Measurements from ENCODE around the genes CTSG and AP4S1.

DNA sequence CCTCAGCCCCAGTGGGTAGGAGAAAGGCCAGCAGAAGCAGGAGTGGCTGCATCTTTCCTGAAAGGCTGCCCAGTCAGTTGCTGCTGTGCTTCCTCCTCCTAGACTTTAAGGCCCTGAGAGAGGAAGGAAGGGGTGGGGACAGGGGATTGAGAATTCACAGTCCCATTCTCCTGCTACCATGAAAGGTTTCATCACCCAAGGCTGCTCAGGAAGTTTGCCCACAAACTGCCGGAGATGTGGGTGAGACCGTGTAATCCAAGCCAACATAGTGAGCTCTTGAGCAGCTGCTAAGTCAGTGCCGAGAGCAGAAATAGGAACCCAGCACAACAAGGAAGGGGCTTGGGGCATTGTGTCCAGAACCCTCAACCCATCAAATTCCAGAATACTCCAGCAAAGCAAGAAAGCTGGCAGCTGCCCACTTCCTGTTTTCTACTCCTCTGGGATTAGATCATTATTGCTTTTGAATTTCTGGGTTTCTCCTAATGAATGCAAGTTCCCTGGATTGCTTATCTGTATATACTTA lies at the start of gene CTSG:
Gene CTSG, minus strand, starts transcription at position 79 of the 523 bp plus-strand sequence.
- PRO-cap, 2 experiments: no peak in any of the 2 experiments

DNA sequence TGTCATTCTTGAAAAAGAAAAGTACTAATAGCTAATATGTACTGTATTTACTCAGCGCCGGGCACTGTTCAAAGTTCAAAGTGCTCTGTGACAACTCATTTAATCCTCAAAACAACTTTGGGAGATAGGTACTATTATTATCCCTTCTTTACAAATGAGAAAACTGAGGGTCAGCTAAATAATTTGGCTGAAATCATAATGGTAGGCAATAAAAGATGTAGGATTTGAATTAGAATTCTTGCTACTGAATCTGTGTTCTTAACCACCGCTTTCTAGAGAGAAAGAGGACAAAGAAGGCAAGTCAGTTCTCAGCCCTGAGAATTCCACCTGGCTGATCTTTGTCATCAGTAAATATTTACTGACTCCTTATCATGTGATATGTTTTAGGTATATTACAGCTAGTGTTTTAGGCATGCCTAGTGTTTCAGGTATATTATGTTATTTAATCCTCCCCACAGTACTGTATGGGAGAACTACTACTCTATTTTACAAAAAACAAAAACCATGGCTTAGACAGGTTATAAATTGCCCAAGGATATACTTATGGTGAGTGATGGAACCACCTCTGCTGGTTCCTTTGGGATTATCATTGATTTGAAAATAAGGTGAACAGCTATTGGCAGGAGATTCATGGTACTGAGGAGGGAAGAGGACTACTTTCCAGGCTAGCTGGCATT lies 205.8 kb upstream of the GZMB start:
- PRO-cap, 2 experiments: no peak in any of the 2 experiments

GRCh38 chr14:25050702-25051217 lies 813 bp upstream of the STXBP6 start:
- PRO-cap, 2 experiments: peak in 2 of 2 experiments; most common minus-strand start chr14:25050863 (in 2)

DNA sequence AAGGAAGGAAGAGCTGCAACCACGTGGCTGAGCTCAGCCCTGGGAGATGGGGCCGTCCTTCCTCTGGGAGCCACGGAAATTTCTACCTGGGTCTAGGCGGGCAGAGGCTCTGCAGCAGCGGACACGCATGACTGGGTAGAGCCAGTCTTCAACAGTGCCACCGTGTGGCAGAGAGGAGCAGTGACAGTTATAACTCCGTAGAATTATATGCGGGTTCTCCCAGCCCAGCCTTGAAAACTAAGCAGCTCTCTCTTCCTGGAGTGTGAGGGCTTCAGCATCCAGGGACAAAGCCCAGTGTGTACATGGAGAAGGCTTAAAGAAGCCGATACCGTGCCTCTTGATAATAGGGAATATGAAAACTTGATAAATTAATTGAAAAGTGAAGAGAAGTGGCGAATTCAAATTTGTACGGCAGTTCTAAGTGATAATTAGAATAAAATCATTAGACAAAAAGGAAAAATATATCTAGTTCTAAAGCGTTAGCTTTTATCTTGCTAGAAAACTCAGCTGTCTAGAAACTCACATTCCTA lies 83.0 kb upstream of the STXBP6 start:
- PRO-cap, 2 experiments: no peak in any of the 2 experiments

DNA sequence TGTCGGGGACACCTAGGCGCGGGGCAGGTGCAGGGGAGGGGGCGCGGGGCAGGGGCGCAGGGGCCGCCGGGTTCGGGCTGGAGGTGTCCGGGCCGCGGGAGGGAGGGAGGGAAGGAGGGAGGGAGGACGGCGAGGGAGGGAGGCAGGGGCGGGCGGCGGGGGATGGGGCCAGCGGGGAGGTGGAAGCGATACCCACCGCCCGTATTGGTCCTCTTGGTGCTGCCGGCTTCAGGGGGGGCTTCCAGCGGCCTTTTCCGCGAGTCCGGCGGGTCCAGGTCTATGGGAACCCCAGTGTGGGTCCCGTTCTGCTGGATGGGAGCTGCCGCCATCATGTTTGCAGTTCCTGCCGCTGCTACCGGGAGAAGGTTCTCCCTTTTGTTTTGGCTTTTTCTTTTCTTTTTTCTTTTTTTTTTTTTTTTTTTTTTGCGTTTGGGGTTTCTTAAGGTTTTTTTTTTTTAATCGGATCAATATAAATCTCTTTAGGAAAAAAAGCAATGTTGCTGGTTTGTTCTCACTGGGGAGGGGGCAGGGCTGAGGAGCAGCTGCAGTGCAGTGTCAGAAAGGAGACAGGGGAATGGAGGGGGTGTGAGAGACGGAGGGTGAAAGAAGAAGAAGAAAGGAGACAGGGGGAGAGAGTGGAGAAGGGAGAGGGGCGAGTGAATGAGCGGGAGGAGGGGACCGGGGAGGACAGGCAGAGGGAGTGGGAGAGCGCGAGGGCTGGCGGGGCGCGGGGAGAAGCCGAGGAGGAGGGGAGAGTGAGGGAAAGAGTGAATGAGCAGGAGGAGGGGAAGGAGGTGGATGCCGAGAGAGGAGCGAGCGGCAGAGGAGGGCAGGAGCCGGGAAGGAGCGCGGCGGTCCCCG lies 498 bp downstream of the NOVA1 start:
- PRO-cap, 2 experiments: peak in 1 of 2 experiments; most common plus-strand start position 280 of the sequence (in 1)

- PRO-cap, 2 experiments: no peak in any of the 2 experiments
Measured at GRCh38 chr14:26872480-26872893, 274.7 kb upstream of the NOVA1 start.

- PRO-cap, 2 experiments: no peak in any of the 2 experiments
Measured at GRCh38 chr14:28504475-28504941, 262.1 kb upstream of the FOXG1 start.

GRCh38 chr14:28830012-28830414 lies 63.4 kb downstream of the FOXG1 start:
- PRO-cap, 2 experiments: no peak in any of the 2 experiments

DNA sequence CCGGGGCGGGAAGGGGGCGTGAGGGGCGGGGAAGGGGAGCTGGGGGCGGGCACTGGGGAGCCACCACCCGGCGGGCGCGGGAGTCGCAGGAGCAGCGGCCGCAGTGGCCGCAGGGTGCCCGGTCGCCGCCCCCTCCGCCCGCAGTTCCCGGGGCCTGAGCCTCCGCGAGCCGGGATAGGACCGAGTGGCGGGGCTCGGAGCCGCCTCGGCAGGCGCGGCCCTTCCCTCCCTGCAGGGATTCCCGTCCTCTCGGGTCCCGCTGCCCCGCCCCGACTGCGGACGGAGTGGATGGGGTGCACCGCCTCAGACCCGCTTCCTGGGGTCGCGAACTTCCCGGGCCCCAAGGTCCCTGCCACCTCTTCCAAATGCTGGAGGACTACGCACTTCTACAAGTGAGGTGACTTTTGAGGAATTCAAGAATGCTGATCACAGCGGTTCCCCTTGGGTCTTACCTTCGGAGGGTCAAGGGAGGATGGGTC lies 271 bp upstream of the PRKD1 start:
- PRO-cap, 2 experiments: peak in 2 of 2 experiments; most common plus-strand start position 94 of the sequence (in 2)

DNA sequence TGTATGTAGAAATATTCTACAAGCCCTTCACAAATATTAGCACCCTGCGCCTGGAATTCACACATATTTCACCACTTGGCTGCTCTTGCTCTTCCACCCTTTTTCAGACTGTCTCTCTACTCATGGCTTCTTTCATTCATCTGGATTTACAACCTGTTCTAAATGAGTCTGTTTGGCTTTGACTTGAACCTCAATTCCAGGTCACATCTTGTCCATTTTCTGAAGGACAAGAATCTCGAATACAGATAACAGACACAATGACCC lies 177.0 kb upstream of the PRKD1 start:
- PRO-cap, 2 experiments: no peak in any of the 2 experiments

- PRO-cap, 2 experiments: no peak in any of the 2 experiments
Measured at GRCh38 chr14:30939983-30940622, 65.7 kb downstream of the COCH start.

- PRO-cap, 2 experiments: peak in 1 of 2 experiments; most common plus-strand start chr14:31025652 (in 1); most common minus-strand start chr14:31025616 (in 1)
Measured at GRCh38 chr14:31025111-31025753, at the start of gene AP4S1. TSS of gene AP4S1 (plus strand) at chr14:31025649.

DNA sequence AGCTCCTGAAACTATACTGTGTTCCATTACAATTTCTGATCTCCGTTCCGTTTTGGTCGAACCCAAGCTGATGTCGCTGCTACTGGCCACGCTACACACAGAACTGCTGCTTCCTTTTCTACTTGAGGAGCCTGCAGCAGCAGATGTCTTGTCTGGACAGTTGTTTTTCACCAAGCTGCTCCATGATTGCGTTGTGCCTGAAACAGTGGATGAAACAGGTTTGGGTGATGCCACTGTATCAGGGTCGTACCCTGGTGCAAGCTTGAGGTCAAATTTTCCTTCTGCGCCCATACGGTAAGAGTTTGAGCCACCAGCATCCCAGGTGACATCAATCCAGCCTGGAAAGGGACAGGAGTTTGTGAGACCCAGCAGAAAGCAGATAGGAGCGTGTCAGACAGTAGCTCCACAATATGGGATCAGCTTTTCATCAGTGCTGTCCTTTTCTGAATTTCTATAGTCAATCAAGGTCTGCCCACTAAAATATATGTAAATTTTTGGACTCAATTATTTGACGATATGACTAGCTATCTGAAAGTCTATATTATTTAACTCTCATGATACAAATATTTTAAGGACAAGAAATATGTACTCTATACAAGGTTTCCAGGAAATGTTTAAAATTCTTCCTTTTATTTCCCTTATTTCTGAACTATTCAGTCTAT lies 78.4 kb downstream of the HECTD1 start:
- PRO-cap, 2 experiments: no peak in any of the 2 experiments

- PRO-cap, 2 experiments: no peak in any of the 2 experiments
Measured at GRCh38 chr14:31133147-31133901, 74.3 kb downstream of the HECTD1 start.

DNA sequence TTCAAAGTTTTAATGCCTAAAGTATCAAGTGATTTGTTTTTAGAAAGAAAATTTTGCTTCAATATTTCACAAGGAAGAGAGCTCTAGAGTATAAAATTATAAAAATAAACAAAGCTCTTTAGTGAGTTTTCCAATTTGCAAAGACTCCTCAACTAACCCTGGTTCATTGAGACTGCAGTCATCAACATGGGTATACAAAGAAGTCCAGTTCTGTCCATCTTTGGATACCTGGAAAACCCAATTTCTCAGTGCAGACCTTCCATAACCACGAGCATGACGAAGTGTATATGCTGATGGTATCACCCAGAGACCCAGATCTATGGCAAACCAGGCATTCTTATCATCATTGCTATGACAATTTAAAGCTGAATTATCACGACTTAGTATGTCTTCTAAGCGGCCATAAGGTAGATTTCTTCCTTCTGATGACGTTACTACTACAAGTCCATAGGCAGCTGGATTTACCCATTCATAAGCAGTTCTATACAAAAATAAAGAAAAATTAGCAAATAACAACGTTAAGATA lies 72.8 kb downstream of the HECTD1 start:
- PRO-cap, 2 experiments: no peak in any of the 2 experiments

GRCh38 chr14:31171713-31172330 lies 35.8 kb downstream of the HECTD1 start:
- PRO-cap, 2 experiments: no peak in any of the 2 experiments

DNA sequence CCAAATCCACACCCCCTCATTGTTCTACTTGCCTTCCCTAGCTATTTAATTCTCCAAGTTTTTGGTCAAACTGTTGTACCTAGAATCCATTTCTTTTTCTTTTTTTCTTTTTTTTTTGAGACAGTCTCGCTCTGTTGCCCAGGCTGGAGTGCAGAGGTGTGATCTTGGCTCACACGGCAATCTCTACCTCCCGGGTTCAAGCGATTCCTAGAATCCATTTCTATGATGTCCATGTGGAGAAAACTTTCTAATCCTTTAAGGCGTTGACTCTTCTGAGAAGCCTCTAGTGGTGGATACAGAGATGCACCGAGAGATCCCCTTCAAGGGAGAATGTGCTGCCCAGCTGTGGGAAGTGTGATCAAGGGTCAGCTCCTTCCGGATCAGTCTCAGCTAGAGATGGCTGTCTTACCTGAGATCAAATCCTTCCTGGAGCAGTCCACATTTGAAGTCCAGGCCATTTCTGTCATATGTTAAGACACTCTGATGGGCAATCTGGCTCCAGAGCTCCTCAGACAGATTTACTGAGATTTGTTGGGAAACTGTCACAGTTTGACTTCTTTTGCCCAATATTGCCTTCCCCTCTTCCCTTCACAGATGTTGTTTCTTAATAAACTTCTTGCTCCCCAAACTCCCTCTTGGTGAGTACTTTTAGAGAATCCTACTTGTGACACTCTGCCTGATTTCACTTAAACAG lies 92.7 kb upstream of the HECTD1 start:
- PRO-cap, 2 experiments: no peak in any of the 2 experiments

- PRO-cap, 2 experiments: no peak in any of the 2 experiments
Measured at GRCh38 chr14:31388704-31389200, 31.6 kb downstream of the HEATR5A start.

GRCh38 chr14:31854621-31854836 lies 222.6 kb upstream of the ARHGAP5 start:
- PRO-cap, 2 experiments: no peak in any of the 2 experiments

DNA sequence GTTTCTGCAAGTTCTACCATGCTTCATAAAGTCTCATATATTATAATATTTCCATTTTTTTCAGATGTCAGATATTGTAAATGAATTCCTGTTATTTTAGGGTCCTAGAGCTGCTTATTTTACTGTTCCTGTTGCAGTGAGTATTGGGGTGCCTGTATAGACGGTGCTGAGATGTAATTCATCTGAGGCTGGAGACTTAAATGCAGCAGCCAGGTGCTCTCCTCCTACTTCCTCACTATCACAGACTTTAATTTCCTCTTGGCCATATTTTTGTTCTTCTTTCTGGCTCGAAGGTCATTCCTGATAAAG lies 141.9 kb upstream of the ARHGAP5 start:
- PRO-cap, 2 experiments: no peak in any of the 2 experiments

Data from heart right ventricle (tissue), 2 donors.